Type B pancreatic cell (in vitro differentiated cells): ENCODE results near the genes TRRAP, SMURF1 and FAM200A.

GRCh38 chr7:98290779-98291639 lies 9.5 kb downstream of the BRI3 start:
- PRO-cap: no peak

DNA sequence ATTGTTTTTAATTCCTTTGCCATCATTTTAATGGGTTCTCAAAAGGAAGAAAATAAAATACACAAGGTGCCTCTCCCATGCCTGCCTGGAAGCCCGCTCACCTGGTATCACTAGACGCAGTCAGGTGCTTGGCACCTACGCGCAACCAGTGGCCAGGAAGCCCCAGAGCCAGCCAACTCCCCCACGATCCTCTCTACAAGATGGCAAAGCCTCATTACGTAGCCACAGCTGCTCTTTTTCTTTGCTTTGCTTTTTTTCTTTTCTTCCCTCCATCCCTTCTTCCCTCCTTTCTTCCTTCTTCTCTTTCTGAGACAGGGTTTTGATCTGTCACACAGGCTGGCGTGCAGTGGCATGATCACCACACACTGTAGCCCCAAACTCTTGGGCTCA lies 34.3 kb downstream of the BAIAP2L1 start:
- PRO-cap: no peak

GRCh38 chr7:98369475-98369927 lies 31.4 kb downstream of the BAIAP2L1 start:
- PRO-cap: no peak

DNA sequence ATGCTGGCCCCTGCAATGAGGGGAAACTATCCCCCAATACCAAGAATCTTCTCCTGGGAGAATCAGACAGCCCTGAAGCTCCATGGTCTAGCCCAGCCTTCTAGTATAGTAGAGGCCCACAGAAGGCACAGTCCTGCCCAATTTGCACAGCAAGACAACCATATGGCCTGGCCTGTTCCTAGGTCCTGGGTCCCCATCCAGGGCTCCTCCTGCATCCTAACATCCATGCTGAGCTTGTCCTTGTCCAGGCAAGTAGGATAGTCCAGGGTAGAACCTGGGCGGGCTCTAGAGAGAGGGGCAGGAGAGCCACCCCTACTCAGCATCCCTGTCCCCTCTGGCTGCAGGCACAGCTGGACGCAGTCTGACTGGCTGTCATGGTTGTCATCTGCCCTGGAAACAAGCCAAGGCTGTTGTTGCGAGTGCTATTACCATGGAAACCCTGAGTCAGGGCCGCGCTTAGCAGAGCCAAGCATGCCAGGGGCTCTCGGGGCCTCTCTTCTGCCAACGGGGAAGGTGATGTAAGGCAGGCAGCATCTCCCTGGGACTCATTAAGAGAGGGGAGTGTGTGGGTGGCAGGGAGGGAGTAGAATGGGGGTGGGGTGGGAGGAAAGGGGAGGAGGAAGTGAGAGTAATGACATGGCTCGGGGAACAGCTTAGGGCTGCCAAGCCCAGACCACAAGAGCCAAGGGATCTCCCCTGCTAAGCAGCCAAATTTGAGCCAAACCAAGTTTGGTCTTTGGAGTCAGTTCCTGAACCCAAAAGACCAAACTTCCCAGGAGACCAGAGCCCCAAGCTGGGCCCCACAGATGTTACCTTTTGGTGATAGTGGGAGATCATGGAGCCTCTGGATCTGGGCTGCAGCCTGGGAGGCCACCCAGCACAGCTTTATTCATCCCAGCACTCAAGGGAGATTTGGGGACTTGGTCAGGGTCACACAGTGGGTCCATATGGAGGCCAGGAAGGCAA lies 67.7 kb downstream of the TMEM130 start:
- PRO-cap: no peak

- PRO-cap: bidirectional peak, plus-strand start at chr7:98878532, minus-strand start at chr7:98878405; bidirectional peak, plus-strand start at chr7:98878957, minus-strand start at chr7:98878805; bidirectional peak, plus-strand start at chr7:98879166, minus-strand start at chr7:98879049
These were observed at the start of gene TRRAP for GRCh38 chr7:98878137-98879494. Gene TRRAP (plus strand): TSS chr7:98878532.

DNA sequence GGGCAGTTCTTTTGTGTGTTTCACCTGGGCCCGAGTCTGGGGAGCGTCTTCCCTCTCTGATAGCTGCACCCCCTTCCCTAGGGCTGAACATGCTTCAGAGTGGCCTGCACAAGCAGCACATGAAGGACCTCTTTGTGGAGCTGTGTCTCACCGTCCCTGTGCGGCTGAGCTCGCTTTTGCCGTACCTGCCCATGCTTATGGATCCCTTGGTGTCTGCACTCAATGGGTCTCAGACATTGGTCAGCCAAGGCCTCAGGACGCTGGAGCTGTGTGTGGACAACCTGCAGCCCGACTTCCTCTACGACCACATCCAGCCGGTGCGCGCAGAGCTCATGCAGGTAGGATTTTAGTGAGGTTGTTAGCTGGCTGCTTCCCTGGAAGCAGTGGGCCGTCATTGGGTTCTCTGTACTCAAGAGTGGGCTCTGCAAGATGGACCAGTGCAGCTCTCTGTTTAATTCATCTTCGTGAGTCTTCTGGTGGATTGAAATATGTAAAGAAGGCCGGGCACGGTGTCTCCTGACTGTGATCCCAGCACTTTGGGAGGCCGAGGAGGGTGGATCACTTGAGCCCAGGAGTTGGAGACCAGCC lies 39.1 kb downstream of the TRRAP start:
- PRO-cap: no peak

DNA sequence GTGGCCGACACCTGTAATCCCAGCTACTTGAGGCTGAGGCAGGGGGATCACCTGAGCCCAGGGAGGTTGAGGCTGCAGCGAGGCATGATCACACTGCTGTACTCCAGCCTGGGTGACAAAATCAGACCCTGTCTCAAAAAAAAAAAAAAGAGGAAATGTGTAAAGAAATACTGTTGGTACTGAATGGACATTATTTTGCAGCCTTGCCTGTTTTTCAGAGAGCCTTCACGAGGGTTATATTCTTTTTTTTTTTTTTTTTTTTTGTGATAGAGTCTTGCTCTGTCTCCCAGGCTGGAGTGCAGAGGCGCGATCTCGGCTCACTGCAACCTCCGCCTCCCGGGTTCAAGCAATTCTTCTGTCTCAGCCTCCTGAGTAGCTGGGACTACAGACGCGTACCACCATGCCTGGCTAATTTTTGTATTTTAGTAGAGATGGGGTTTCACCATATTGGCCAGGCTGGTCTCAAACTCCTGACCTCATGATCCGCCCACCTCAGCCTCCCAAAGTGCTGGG lies 39.7 kb downstream of the TRRAP start:
- PRO-cap: no peak

DNA sequence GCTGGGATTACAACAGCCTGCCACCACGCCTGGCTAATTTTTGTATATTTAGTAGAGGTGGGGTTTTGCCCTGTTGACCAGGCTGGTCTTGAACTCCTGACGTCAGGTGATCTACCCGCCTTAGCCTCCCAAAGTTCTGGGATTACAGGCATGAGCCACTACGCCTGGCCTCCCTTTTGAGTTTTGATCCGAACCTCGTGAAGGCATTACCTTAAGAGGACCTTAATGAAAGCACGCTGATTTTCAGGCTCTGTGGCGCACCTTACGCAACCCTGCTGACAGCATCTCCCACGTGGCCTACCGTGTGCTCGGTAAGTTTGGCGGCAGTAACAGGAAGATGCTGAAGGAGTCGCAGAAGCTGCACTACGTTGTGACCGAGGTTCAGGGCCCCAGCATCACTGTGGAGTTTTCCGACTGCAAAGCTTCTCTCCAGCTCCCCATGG lies 43.2 kb downstream of the TRRAP start:
- PRO-cap: no peak

GRCh38 chr7:98998845-98999282 lies 120.5 kb downstream of the TRRAP start:
- PRO-cap: no peak

DNA sequence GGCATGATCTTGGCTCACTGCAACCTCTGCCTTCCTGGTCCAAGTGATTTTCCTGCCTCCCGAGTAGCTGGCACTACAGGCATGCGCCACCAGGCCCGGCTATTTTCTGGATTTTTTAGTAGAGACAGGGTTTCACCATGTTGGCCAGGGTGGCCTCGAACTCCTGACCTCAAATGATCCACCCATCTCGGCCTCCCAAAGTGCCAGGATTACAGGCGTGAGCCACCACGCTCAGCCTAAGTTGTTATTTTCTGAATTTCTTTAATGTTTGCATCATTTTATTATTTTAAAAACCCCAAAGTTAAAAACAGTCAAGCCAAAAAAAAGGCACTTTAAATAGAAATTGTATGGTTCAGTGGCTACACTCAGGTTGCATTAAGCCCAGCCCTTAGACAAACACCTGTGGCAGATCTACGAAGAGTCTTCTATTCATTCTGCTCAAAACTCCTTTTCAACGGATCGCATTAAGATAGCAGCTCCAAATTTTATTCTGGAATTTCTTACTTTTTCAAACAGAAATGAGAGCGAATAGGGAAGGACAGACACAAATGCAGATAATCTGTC lies 101.5 kb downstream of the SMURF1 start:
- PRO-cap: no peak

DNA sequence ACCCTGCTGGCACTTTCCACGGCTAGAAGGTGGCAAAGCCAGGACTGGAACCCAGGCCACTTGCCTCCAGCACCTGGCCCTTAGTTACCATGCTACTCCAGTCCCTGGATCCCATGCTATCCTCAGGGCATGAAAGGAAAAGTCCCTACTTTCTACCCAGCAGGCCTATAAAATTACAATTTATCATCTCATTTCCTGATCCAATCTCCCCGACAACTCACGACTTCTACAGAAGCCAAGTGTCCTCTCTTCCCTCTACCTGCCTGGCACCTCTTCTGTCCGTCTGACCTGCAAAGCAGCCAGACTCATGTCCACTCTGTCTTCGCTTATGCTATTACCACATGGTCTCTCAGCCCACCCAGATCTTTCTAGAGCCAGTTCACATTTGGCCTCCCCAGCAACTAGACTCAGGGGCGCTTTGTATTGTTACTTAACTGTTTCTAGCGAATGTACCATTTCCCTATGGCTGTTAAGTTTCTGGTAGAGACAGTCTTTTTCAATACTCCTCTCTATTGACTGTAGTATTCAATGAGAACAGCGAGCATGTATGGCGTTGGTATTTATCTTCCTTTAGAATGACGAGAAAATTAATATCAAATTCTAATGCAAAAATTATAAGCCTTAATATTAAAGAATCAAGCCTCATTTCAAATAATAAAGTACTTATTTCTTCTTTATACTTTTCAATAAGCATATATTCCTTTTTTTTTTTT lies 18.1 kb downstream of the SMURF1 start:
- PRO-cap: no peak

DNA sequence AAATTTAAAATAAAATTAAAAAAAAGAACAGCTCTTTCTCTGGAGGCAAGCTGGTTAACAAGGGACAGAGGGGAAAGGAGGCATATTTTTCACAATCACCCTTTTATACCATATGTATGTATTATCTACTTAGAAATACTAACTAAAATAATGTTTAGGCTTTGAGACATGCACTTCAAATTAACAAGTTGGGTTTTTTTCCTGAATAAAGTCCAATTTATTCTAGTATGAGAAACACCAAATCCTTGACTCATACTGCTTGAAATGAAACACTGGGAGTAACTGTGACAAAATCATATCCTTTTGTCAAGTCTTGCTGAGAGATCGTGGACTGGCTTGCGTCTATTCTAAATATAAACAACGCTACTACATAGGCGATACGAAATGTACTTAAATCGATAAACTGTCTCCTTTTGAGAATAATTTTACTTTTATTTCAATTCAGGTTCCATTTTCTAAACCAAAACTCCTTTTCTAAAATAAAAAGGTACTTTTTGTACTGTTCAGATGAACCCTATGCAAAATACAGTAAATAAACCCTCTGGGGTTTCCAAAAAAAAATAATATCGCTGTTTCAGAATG lies 16.3 kb downstream of the SMURF1 start:
- PRO-cap: no peak

GRCh38 chr7:99143958-99144835 lies at the start of gene SMURF1:
Gene SMURF1 (minus strand): TSS chr7:99144108.
- PRO-cap: bidirectional peak, plus-strand start at chr7:99144192, minus-strand start at chr7:99144108; bidirectional peak, plus-strand start at chr7:99144601, minus-strand start at chr7:99144424

- PRO-cap: no peak
These were observed 693 bp downstream of the ARPC1A start for GRCh38 chr7:99326214-99326968.

DNA sequence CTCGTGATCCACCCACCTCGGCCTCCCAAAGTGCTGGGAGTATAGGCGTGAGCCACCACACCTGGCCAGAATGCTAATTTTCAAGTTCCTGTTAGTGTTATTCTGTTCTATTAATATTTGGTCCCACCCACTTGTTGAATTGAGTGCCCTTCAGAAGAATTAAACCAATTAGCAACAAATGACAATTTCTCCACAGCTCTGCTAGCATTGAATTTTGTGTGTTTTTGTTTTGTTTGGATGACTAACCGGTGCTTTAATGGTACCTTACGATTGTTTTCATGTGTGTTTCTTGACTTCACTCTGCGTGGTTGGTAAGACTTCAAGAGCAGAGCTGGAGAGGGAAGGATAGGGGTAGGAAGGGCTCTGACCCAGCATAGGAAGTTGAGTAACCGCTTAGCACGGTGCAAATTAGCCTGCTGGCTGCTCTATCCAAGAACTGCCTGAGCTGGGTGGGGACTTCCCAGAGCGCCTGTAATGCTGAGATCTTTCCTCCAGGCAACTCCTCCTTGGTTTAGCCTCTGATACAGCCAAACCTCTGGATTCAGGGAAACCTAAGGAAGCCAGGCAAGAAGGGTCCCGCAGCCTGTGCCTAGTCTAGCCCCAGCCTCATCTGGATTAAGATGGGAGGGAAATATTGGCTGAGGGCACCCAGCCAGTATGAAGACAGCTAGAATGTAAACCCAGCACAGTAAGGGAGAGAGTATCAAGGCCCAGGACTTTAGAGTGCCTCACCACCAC lies 4.6 kb downstream of the ARPC1B start:
- PRO-cap: no peak

GRCh38 chr7:99392292-99392974 lies 16.0 kb downstream of the PDAP1 start:
- PRO-cap: no peak

GRCh38 chr7:99419794-99420845 lies 11.4 kb downstream of the BUD31 start:
- PRO-cap: no peak

DNA sequence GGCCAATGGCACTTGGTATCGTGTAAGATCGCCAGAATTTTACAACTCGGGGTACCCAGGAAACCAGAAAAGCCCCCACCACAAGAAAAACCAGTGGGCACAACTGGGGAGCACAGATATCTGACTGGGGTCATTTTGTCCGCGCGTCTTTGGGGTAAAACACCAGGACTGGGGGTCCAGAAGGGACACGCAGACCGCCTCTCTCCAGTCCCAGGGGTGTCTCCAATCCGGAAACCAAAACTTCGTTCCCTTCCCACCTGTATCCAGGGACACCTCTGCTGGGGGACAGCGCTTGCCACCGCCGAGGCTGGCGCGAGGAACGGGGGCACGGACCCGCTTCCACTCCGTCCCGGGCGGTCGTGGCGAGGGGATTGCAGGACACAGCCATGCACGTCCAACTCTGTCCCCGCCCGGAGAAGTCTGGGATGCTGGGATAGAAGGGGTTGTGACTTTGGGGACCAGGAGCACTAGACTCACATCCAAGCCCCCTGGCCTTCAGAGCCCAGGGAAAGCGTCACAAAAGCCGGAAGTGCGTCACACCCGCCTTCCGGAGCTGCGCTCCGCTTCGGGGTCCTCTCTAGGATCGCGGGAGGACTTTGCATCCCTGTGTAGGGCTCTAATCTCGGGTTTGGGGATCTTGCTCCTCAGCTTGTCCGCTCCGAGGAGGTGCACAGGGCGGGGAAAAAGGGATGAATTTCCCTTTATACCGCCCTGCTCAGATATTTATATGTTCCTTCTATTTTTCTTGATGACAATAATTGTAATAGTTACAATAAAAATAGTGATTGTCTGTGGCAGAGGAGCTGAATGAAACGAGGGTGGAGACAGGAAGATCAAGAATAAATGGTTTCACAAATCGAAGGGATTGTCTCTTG lies at the start of gene FAM200A:
TSS of gene FAM200A (minus strand) at position 518 of the 875 bp plus-strand sequence.
- PRO-cap: bidirectional peak, plus-strand start at position 622 of the sequence, minus-strand start at position 518 of the sequence

DNA sequence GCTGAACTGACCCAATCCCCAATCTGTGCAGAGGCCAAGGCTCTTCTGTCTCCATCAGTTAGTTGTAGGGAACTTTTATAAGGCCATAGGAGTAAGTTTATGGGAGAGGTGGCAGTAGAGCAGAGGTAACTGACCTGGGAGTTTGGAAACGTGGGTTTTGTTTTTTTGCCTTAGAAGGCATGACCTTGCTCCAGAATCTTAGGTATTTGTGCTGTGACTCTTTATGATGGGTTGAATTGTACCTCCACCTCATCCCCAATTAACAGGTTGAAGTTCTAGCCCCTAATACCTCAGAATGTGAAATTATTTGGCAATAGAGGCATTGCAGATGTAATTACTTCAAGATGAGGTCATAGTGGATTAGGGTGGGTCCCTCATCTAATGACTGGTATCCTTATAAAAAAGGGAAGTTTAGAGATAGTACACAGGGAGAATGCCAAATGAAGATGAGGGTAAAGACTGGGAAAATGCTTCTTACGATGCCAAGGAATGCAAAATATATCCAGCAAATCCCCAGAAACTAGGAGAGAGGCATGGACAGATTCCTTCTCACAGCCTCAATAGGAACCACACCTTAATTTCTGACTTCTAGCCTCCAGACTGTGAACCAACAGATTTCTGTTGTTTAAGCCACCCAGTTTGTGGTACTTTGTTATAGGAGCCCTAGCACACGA lies 3.0 kb upstream of the FAM200A start:
- PRO-cap: no peak

DNA sequence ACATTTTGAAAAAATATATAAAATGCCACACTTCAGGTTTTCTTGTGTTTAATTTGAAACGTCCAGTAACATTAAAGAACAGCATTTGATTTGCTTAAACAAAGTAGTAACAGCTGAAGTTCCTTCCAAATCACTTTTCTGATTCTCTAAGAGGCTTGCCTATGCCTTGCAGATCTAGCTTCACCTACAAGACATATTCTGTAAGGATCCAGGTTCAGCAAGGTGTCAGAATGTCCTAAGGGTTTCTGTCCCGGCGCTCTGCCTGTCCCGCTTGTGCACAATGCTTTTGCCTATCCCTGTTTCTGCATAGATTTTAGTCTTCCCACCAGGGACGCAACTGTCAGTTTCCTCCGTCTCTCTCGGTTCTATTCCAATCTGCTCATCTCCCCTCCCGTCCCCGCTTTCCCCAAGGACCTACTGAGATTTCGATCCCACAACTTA lies 704 bp upstream of the ZNF655 start:
- PRO-cap: no peak